Skin of body (tissue), 2 donors: ENCODE data around the gene STEAP1B.

- RAMPAGE, long total RNA: no peak
Observed at GRCh38 chr7:22090263-22090770, 144.6 kb upstream of the CDCA7L start.

- RAMPAGE, long total RNA: no peak
Observed at GRCh38 chr7:22143500-22143915, 197.8 kb upstream of the CDCA7L start.

- RAMPAGE, long total RNA: no peak
Observed at GRCh38 chr7:22212232-22212800, 144.6 kb downstream of the RAPGEF5 start.

GRCh38 chr7:22359206-22359898, 2.4 kb upstream of the RAPGEF5 start:
- RAMPAGE, long total RNA: no peak

- RAMPAGE, long total RNA: no peak
Observed at GRCh38 chr7:22445046-22445972, 54.7 kb downstream of the STEAP1B start.

GRCh38 chr7:22499805-22500778, at the start of gene STEAP1B:
Gene STEAP1B, minus strand, starts transcription at chr7:22500188.
- RAMPAGE, long total RNA: no peak

GRCh38 chr7:22513052-22513605, 13.1 kb upstream of the STEAP1B start:
- RAMPAGE, long total RNA: no peak

DNA sequence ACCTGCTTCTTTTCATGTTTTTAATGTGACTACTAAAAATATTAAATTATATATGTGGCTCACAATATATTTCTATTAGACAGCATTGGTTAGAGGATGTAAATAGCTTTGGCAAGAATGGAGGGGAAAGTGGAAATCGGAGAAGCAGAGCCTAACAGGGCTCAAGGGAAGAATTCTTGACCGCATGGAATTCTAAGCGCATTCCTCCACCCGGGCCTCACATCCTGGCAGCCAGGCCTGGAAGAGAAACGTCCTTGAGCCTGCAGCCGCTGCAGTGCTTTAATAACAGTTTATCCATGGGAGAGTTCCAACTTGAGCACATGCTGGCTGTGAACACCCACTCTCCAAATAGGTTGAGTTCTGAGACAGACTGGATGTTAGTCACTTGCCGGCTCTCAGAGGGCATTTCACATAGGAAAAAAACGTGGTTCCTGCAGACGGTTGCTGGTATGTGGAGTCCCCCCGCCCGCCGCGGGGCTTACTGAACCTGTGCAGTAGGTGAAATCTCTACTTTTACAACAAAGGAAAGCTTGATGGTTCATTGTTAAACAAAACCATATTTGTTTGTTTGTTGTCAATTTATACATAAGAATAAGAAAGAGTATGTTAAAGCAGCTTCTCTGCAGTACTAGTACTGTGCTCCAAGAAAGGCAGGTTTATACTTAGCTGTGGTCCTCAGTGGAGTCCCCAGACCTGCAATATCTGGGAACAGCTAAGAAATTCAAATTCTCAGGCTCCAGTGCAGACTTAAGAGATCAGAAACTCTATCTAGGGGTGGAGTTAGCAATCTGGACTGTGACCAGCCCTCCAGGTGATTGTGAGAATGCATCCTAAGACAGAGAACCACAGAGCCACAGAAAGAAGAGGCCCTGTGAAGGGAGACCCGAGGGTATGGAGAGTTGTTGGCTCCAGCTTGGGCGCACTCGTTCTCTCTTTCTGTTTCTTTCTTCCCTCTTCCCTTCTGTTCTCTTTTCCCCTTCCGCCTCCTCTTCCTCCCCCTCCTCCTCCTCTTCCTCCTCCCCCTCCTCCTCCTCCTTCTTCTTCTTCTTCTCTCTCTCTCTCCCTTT, 61.6 kb upstream of the STEAP1B start:
- RAMPAGE, long total RNA: no peak

DNA sequence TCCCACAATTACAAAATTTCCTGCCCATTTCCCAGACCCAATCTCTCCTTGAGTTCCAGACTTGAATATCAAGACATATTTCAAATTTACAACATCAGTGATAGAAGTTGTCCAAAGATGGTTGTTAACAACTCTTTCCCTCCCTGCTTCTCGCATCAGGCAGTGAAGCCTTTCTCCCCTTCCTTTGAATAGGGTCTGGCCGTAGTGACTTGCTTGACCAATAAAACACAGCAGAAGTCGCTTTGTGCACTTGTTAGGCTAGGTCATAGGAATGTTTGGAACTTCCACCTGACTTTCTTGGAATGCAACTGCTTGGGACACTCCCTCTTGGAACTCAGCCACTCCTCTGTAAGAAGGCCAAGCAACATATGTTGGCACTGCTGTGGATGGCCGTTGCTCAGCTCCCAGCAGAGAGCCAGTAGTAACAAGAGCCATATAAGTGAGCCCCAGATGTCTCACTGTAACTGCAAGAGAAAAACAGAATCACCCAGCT, 83.2 kb upstream of the STEAP1B start:
- RAMPAGE, long total RNA: no peak

GRCh38 chr7:22722473-22723000, 4.5 kb upstream of the IL6 start:
- RAMPAGE, long total RNA: no peak

DNA sequence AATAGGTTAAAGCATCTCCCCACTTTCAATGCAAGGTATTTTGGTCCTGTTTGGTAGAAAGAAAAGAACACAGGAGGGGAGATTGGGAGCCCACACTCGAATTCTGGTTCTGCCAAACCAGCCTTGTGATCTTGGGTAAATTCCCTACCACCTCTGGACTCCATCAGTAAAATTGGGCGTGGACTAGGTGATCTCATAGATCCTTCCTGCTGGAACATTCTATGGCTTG, 1.0 kb downstream of the IL6 start:
- RAMPAGE, long total RNA: no peak

DNA sequence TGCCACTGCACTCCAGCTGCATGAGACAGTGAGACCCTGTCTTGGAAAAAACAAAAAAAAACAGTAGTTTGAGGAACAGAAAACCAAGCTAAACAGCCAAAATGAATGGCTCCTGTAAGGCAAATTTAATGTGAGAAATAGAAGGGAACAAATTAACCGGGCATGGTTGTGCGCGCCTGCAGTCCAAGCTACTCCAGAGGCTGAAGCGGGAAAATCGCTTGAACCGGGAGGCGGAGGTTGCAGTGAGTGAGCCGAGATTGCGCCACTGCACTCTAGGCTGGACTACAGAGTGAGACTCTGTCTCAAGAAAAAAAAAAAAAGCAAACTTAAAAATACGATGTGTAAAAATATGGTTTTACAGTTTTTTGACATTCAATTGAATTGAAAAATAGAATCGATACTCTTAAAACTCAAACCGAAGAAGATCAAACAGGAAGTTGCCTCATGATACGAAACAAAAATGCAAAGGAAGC, 22.3 kb downstream of the KLHL7 start:
- RAMPAGE, long total RNA: no peak

DNA sequence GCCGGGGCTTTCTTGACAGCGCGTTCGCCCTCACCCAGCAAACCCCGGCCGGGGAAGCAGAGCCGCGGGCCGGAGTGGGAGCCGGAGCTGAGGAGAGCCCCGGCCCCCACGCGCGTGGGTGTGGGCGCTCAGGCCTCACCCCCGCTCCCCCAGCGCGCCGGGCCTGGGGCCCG, 718 bp downstream of the IGF2BP3 start:
- RAMPAGE, long total RNA: no peak

GRCh38 chr7:23759955-23760581, 50.0 kb downstream of the STK31 start:
- RAMPAGE, long total RNA: no peak

- RAMPAGE, long total RNA: no peak
Observed at GRCh38 chr7:24152266-24152656, 131.7 kb upstream of the NPY start.

DNA sequence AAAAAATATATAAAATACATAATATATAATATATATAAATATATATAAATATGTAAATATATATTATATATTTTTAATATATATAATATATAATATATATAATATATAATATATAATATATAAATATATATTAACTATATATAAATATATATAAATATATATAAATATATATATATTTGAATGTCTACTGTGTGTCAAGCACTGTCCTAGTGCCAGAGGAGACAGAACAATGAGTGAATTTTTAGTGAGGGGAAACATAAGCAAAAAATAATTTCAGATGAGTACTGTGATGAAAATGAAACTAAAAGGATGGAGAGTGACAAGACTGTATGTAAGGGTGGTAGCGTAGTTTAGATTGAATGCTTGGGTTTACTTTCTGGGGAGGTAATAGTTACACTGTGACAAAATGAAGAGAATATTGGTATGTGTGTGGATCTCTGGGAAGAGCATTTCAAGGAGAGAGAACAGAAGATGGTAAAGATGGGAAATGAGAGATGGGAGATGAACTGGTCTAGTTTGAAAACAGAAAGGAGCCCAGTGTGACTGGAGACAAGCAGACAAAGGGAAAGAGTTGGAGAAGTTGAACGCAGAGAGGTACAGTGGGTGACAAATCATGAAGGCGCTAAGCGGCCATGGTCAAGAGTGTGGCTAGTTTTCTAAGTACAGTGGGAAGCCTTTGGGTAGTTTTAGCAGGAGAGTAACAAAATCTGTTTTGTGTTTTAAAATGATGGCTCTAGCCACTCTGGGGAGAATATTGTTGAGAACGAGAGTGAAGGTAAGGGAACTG, 22.4 kb downstream of the PALS2 start:
- RAMPAGE, long total RNA: no peak

DNA sequence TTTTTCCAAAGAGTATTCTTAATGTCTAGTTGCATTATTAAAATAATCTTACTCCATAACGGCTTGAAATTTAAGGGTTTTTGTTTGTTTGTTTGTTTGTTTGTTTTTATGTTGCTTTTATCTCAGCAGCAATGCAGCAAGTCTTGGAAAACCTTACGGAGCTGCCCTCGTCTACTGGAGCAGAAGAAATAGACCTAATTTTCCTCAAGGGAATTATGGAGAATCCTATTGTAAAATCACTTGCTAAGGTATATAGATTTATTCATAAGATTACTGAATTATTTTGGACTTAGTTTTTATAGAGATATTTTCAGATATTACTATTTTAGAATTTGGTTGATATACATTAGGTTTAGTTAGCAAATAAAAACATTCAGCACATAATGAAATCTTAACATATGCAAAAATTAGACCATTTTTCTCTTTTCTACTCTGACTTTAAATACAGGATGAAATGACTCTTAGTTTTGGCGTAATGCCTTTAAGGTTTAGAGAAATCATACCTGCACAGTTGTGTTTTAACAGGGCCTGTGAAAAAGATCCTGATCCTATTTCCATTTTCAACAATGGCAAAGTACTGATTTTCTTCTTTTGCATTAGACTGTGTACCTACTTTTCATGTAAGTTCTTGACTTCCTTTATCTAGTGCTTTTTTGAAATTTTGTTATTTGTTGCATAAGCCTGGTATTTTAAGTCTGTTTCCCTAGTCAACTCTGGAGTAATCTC, 50.4 kb downstream of the PALS2 start:
- RAMPAGE, long total RNA: no peak

DNA sequence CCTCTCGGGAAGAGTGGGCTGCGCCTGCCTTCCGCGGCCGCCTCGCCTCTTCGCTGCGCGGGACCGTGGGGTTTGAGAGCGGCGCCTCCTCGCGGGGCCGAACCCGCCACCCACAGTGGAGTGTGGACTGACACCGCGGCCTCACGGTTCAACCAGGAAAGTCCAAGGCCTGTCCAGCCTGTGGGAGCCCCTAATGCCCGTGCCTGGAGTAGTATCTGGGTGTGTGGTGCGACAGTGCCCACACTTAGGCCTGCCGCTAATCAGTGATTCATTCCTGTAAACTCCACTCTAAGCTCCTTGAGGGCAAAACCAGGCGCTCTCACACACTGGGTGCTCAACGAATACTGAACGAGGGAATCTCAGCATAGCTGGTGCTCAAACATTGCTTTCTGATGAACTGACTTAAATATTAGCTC, 467 bp upstream of the GSDME start:
- RAMPAGE, long total RNA: no peak

DNA sequence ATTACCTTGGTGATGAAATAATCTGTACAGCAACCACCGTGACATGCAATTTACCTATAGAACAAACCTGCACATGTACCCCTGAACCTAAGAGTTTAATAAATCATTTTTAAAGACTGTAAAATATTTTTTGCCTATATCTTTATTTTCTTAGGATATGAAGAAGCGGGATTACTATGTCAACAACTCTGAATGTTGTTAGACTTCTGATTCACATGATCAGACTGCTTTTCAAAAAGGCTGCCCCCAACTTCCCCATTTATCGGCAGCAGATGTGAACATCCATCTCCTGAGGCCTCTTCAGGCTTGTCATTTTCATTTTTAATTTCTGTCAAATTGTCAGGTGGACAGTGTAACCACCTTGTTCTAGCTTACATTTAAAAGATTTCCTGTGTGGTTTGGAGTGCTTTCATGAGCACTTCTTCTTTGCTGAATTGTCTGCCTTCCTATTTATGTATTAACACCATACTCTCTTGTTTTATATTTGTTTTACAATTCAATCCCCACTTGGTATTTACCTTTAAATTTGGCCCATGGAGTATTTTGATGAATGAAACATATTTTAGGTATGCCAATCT, 78.8 kb upstream of the GSDME start:
- RAMPAGE, long total RNA: no peak

GRCh38 chr7:24877783-24878448, 102.1 kb downstream of the OSBPL3 start:
- RAMPAGE, long total RNA: no peak